Skin of body (tissue), 2 donors: ENCODE measurements around the genes SELPLG and CORO1C.

DNA sequence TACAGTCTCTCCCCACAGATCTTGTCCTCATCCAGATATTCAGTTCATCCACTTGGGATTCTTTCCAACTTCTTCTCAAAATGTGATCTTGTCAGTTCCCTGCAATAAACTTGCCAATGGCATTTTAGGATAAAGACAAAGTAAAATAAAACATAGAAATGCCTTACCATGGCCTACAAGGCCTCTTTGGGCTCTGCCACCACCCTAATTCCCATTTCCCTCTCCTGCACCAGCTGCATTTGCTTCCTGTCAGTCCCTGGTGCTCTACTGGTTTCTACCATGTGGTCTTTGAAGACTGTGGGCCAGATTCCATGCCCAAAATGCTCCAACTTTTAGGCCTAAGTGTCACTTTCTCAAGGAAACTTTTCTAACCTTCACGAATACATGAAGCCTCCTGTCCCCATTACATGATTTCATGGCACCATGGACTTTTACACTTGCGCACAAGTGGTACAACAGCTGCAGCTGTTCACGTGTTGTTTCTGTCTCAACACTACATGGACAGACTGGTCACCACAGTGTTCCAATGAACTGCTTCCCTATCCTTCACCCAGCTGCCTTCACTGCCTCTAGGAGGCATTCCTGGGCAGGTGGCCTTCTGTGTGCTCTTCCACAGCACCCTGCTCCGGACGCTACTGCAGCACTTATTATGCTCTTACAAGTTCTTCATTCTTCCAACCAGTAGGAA, 1.7 kb downstream of the MTERF2 start:
- RAMPAGE, long total RNA = no peak

DNA sequence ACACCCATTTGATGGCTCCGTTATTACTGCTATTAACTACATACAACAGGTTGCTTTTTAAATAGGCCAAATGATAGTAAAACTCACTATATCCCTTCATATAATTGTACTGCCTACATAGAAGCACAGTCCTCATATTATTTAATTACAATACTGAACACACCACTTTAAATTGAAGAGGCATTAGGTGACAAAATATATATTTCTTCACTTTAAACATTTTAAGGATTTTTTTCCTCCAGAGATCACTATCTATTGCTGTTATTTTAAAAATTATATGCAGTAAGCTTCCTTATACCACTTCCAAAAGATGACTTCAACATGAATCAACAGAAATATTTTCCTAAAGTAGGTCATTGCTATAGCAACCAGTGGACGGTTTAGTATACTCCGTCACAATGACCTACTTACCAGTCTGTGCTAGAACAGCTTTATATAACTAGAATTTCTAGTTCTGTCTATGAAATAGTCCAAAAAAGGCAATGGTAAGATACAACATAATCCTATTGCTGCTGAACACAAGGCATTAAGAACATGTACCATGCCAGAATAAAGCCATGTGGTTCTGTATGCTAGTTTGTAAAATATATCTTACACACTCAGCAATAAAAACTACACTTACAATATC, 40.6 kb upstream of the MTERF2 start:
- RAMPAGE, long total RNA = no peak

DNA sequence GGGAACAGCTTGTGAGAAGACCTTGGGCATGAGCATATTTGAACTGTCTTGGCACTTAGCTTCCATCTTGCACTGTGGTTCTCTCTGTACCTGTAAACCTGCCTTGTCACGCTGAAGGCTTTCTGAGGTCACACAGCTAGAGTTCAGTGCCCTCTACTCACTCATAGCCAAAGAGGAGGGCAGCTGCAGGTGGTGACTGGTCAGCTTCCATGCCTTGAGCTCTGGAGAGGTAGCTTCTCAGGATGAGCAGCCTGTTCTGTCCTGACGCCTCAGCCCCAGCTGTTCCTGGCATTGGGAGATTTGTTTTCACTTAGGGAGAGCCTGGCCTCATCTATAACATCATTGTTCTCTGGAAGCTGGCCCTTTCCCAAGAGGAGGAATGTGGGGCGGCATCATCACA, 30.7 kb downstream of the ABTB3 start:
- RAMPAGE, long total RNA = no peak

- RAMPAGE, long total RNA = no peak
Observed at GRCh38 chr12:107396817-107397493, 78.7 kb downstream of the ABTB3 start.

DNA sequence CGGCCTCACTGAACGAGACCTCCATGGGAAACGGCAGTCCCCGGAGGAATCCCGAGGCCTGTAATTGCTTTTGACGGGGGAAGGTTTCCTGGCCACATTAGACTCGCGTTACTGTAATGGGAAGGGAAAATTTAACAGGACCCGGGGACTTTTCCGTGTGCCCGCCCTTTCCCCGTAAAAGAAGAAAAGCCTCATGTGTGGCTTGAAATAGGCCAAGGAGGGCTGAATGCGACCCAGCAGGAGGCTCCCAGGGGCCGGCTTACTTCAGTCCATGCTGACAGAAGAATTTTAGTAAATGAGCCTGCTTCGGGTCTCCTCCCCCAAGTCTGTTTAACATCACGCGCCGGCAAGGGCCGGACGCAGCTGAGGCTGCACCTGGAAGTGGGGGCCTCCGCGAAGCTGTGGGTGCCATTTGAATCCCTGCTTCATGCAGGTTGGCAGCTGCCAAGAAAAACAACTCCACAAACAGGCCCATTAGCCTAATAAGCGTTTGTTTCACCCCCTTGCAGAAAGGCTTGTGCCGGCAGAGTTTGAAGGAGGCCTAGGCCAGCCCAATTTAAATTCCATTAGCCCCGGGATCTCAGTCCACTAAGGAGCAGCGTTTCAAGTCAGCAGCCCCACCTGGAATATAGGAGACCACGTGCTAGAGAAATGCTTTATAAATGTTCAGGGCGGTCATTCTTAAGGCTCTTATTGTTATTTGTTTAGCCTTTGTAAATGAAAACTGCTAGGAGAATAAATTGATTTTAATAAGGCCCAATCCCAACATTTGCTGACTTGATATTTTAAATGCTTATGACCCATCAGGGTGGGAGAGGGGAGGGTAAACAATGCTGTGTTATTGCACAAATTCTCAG, 39.6 kb upstream of the PWP1 start:
- RAMPAGE, long total RNA = no peak

DNA sequence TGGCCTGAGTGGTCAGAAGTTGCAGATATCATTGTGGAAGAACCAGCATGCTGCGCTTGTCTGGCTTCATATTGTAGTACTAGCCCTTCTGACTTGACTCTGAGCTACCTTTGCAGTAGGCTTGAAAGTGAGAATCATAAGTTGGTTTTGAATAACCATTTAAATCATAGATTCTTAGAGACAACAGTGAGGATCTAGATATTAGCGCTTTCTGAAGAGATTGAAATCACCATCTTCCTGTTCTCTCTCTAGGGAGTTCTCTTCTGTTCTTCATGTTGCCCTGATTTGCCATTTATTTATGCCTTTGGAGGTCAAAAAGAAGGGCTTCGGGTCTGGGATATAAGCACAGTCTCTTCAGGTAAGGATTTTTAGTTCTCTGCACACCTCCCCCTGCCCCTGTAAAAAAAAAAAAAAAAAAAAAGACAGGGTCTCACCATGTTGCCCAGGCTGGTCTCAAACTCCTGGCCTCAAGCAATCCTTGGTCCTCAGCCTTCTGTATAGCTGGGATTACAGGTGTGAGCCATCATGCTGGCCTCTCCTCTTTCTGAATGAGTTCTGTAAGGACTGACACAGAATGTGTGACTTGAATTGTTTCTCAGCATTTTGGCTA, 24.7 kb downstream of the PWP1 start:
- RAMPAGE, long total RNA = no peak

GRCh38 chr12:108041784-108042131, 87.3 kb upstream of the WSCD2 start:
- RAMPAGE, long total RNA = no peak

GRCh38 chr12:108117182-108117934, 11.7 kb upstream of the WSCD2 start:
- RAMPAGE, long total RNA = no peak

DNA sequence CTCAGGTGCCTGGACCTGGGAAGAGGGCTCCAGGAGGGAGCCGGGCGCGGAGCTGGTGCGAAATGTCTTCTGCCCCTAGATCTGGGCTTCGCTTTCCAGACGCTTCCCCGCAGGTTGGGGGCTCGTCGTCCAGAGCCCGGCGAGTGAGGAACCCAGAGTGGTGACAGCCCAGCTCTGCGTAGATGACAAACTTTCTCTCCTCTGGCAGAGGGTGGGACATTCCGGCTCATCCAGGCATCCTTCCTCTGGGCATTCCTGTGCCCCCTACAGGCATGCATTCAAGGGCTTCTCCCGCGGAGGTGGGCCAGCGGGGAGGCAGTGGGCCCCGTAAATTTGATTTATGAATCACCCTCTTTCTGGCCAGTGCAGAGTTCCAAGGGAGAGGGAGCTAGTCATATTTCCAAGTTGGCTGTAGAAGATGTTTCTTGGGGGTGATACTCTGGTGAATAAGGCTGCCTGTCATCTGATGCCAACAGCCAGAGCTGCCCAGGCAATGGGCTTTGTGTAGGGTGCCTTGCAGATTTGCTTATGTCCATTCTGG, 916 bp downstream of the WSCD2 start:
- RAMPAGE, long total RNA = no peak

DNA sequence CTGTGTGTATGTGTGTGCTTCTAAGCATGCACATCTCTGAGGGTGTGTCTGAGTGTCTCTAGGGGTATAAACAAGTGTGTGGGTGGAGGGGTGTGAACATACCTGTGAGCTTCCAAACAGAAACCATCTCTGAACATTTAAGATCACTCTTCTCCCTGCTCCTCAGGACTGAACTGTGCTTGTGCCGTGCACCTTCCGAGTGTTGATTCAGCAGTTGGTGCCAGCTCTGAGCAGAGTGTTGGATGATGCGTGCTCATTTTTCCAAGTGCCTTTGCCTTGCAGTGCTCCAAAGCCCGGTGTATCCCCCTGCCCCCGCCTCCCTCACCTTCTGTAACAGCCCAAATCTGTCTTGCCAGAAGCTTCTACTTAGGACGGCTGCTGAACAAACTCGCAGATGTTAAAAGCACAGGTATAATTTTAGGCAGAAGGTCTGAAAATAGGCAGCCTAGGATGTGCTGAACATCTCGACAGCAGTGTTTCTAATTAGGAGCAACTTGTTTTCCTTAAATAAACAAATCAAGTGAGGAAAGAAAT, 4.4 kb downstream of the WSCD2 start:
- RAMPAGE, long total RNA = no peak

GRCh38 chr12:108291163-108291571, 47.9 kb downstream of the CMKLR1 start:
- RAMPAGE, long total RNA = no peak

DNA sequence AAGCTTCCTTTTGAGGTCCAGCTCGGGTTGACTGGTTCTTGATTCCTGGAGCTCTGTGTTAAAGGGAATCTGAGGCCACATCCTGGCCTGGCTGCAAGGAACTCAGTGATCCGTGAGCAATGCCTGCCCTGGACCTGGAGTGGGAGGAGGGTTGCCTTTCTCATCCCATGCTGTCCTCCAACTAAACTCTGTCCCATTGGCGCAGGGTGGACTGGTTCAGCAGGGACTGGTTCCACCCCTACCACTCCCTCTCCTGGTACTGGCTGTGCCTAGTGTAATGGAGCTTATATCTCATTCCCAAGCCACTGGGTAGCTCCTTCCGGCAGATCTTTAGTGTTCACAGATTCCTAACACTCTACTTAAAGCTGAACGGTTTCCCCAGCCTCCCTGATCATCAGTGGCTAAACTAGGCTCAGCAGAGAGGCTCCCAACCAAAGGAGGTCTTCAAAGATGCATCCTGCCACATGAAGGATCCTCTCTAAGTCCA, 3.9 kb upstream of the CMKLR1 start:
- RAMPAGE, long total RNA = no peak

DNA sequence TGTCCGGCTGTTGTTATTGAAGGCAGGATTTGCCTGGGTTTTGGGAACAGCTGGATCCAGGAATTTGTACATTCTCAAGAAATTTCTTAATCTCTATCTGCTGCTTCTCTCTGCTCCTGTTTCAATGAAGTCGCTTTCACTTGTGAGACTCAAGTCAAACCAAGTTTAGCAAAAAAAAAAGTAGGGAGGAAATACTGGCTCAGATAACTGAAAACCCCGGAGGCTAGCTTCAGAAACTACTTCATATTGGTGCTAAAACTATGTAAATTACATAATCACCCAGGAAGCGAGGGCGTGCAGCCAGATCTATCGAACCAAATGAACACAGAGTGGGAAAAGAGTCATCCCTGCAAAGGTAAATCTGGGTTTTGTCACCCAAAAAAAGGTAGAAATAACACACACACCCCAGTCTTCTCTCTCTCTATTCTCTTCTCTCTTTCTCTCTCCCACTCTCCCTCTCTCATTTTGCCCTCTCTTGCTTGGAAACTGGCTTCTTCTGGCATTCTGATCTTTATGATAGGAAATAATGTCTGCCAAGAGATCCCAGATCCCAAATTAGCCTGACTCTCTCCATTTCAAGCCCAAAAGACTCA, 68.2 kb upstream of the FICD start:
- RAMPAGE, long total RNA = no peak

DNA sequence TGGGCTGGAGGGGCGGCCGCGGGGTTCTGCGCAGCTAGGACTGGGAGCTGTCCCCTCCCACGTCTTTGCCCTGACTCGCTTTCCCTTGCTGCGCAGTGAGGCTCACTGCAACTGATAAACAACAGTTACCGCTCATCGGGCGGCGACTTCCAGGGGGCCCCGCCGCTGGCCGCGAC, 275 bp downstream of the ISCU start:
- RAMPAGE, long total RNA = no peak

DNA sequence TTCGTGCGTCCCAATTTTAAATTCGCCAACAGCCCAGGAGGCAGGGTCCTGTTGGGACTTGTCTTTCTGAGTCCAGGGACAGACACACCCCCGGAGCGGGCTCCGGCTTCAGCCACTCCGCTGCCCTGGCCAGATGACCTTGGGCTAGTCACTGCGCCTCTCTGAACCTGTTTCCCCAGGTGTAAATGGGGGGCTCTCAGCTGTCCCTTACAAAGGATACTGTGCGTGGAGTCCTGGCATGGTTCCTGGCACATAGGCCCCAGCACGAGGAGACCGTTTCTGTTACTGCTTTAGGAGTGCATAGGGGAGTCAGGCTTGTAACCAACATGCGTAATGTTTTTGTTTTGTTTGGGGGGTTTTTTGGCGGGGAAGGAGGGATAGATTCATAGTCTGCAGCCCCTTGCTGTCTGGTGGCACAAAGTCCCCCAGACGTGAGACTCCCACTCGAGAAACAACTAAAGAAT, 595 bp downstream of the ISCU start:
- RAMPAGE, long total RNA = no peak

DNA sequence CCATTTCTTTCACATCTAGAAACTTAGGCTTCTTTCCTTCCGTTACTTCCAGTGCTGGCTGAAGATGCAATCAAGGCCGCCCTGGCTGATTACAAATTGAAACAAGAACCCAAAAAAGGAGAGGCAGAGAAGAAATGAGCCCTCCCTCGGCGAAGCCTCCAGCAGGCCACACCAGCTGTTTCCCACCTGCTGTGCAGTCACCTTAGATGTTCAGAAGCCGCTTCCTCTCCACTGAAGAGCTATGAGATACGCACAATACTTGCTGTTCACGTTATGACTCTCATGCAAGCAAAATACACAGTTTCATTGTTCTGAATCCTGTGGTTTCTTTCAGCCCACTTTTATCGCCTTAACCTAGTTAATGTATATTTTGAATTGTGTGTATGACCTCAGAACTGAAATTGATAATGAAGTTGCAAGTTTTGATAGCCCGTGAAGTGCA, 6.4 kb downstream of the ISCU start:
- RAMPAGE, long total RNA = no peak

GRCh38 chr12:108630425-108630786, 3.3 kb downstream of the SELPLG start:
- RAMPAGE, long total RNA = no peak

- RAMPAGE, long total RNA = no peak
Observed at GRCh38 chr12:108633461-108634293, at the start of gene SELPLG. Gene SELPLG (minus strand): TSS chr12:108633894.

DNA sequence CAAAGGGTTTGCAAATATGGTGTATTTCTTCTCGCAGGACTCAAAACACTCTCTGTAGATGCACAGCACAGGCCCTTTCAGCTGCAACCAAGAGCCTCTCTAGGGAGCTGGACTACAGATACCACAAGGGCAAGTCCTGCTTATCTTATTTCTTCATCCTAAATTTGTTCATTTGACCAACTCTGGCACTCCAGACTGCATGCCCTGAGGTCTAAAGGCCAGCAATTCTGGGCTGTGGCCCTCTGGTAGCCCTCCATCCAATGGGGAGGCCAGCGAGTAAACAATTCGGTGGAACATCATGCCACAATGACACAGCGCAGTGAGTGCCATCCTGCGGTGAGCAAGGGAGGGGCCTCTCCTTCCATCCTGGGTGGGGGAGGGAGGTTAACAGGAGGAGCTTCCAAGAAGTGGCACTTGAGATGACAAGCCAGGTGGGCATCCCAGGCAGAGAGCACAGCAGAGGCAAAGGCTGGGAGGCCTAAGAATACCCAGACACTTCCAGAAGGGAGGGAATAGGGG, 659 bp upstream of the SELPLG start:
- RAMPAGE, long total RNA = no peak

GRCh38 chr12:108731090-108732073, at the start of gene CORO1C:
Gene CORO1C (minus strand): TSS chr12:108731518.
- RAMPAGE, long total RNA = no peak